Smooth muscle cell (in vitro differentiated cells): ENCODE measurements around a stretch of chr22.

DNA sequence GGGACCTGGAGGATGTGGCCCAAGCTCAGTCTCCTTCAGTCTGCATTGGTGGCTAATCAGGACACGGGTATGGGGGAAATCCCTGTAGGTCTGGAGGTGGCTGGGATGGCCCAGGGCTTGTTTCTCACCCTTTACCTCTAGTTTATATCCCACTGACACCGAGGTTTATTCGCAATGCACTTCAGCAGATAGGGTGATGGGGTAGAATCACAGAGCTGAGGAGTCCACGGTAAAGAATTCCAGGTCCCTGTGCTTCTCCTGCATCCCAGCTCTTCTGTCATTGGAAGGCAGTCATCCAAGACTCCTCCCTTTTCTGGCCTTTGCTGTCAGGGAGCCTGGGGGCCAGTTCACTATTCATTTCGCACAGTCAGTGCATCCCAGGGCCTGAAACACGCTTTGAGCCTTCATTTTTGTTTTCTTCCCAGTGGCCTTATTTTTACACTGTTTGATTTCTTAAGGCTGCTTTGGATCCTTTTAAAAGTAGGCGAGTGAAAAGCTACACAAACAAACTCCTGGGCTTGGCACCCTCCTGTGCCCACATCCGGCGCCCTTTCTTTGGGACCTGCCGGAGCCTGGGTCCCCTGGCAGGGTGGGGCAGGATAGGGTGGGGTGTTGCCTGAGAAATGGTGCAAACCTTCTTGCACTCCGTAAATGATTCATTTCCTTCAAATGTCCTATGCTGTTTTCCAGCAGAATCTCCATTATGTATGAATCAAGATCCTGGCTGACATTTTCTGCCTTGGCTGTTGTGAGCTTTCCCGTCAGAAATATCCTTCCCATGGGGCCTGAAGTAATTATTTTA, 45.4 kb downstream of the BCR start:
- RAMPAGE, long total RNA, result no peak

DNA sequence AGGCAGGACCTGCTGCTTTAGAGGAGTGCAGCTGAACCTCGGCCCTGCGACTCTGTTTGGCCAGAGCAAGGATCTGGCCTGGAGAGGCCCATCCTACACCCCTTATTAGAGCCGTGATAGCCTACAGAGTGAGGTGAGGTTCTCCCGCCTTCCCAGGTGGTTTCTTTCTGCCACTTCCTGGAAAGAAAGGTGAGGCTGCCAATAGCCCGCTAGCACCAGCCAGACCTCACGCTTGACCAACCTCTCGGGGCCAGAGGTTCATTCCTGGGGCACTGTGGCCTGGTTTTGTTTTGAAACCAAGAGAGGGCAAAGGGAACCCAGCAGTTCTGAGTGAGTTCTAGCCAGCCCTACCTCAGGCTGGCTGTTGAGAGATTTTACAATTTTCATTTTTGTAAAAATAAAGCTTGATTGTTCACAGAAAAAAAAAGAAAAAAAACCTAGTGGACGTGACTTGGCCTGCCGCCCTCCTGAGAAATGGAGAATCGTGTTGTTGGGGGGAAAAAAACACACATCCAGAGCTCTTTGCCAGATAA, 84.3 kb downstream of the BCR start:
- RAMPAGE, long total RNA, result no peak

DNA sequence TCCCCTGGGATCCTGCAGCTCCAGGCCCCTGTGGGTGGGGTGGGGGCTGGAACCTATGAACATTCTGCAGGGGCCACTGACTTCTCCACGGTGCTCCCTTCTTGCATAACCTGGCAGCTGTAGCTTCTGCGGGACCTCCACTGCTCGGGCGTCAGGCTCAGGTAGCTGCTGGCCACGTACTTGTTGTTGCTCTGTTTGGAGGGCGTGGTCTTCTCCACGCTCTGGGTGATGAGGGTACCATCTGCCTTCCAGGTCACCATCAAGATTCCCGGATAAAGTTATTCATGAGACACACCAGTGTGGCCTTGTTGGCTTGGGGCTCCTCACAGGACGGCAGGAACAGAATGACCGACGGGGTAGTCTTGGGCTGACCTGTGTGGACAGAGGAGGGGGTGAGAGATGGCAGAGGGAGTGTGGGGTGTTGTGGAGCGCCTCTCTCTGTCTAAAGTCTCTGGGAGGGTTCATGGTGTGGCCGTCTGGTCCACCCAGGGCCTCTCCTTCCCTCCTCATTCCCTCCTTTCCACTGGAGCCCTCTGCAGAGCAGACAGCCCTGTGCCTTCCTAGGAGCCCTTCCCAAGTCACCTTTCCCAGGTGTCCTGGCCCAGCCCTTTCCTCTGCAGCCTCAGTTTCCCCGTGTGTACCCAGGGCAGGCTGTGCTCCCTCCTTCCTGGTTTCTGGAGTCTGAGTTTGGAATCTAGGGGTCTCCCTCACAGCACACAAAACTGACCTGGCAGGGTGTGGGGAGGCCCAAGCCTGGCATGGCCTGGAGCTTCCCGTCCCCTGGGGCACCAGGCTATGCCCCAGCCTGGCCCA, 6.7 kb upstream of the DRICH1 start:
- RAMPAGE, long total RNA, result no peak

- RAMPAGE, long total RNA, result no peak
These were observed 6.1 kb downstream of the ZNF70 start for GRCh38 chr22:23744766-23745274.

DNA sequence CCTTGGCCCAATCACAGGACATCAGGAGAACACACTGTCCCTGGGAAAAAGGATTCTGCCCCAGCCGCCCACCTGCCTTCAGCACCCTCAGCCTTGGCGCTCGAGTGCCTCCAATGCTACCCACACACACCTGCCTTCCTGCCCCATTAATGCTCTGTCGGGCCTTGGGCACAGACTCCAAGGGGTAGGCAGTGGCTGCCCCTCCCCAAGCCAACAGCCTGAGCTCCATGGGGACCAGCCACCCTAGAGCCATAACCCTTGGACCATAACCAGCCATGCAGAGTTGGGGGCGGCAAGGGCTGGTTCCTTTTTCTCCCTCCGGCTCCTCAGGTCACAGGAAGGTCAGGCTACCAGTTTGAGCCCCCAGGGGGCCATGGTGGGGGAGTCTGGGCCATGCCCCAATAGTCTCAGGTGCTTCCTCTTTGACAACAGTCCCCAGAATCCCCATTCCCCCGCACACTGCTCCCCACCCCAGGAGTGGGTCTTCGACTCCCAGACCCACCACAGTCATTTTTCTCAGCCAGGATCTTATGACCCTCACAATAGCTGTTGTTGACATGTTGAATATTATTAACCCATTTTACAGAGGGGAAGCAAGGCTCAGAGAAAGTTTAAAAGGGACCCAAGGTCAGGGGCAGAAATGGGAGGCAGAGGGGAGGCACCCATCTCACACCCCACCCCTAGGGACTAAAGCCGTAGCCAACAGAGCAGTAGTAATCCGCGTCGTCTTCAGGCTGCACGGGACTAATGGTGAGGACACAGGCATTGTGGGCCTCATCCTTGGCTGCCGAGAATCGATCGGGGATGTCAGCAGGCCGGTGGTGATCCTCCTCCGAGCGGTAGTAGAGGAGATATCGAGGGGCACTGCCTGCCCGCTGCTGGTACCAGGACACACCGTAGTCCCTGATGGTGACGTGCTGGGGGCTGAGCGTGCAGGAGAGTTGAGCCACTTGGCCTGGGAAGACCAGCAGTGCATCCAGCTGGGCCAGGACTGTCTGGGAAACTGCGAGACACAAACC, 1.6 kb upstream of the ZNF70 start:
- RAMPAGE, long total RNA, result no peak

- RAMPAGE, long total RNA, result no peak
These were observed 24.5 kb downstream of the SMARCB1 start for GRCh38 chr22:23811069-23811839.

DNA sequence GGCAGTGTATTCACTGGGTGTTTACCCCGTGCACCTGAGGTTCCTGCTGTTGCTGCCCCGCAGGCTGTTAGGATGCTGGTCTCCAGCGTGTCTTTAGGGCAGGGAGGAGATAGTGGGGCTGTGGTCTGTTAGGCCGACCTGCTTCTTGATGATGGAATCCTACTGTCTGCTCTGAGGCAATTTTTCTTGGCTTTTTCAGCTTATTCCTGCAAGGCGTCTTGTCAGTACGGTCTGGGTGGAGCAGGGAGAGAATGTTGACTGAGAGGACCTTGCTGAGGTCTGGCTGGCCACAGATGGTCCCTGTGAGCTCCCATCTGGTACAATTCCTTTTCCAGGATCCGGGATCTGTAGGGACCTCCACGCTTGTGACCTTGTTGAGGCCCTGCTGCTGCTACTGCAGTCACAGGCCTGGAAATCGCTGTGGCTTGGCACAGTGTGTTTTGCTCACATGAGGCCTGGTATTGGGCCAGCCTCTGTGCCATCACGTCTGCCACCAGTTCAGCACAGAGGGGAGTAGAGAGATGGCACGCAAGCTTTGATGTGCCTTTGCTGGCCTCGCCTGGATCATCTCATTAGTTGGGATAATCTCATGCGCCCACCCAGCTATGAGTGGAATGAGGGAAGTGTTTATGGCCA, 22.8 kb downstream of the DERL3 start:
- RAMPAGE, long total RNA, result no peak

DNA sequence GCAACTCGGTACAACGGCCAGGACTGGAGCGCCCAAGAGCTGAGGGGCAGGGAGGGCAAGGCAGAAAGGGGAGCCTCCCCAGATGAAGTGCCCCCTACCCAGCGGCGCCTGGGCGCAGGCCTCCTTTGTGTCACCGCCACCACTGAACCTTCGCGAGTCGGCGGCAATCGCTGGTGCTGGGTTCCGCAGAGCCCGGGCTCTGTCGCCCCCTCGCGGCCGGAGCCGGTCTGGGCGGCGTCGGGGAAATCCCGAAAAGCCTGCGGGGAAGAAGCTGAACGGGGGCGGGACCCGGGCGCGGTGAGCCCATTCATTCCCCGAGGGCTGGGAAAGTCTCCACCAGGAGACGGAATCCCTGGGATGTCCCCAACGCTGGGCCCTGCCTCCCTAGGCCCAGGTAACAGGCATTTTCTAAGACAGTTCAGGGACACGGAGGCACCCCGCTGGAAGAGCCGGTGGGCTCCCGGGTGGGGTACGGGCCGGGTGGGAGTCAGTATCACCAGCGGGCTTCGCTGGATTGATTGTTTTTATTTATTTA, 8.1 kb upstream of the SLC2A11 start:
- RAMPAGE, long total RNA, result no peak

GRCh38 chr22:23904714-23905260, 10.6 kb downstream of the MIF start:
- RAMPAGE, long total RNA, result no peak

DNA sequence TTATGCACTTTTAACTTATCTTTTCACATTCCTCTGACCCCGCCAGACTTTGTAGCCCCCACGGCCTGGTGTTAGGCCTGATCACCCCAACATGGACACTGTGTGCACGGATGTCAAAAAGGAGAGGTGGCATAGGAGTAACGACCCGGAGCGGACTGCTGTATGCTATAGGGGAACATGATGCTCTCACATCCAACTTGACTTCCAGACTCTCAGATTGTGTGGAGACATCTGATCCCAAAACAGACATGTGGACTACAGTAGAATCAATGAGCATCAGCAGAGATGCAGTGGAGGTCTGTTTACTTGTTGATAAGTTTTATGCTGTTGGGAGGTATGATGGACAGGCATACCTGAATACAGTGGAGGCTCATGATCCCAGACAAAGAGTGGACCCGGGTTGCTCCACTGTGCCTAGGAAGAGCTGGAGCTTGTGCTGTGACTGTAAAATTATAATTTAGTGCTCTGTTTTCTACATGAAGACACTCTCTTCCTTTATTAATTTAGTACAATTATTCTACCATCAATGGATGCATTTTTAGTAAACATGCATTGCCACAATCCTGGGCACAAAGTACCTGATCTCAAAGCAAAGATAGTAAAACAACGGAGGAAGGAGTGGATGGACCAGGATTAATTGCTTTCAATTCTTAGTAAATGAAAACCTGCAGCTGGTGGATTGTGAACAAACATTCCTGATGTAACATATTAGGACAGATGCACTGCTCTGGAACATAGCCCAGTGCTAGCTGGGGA, 31.7 kb downstream of the GSTT2B start:
- RAMPAGE, long total RNA, result no peak

GRCh38 chr22:23979637-23980320, 5.5 kb upstream of the DDT start:
- RAMPAGE, long total RNA, result no peak

- RAMPAGE, long total RNA, result no peak
These were observed 25.5 kb upstream of the SUSD2 start for GRCh38 chr22:24155391-24156654.

DNA sequence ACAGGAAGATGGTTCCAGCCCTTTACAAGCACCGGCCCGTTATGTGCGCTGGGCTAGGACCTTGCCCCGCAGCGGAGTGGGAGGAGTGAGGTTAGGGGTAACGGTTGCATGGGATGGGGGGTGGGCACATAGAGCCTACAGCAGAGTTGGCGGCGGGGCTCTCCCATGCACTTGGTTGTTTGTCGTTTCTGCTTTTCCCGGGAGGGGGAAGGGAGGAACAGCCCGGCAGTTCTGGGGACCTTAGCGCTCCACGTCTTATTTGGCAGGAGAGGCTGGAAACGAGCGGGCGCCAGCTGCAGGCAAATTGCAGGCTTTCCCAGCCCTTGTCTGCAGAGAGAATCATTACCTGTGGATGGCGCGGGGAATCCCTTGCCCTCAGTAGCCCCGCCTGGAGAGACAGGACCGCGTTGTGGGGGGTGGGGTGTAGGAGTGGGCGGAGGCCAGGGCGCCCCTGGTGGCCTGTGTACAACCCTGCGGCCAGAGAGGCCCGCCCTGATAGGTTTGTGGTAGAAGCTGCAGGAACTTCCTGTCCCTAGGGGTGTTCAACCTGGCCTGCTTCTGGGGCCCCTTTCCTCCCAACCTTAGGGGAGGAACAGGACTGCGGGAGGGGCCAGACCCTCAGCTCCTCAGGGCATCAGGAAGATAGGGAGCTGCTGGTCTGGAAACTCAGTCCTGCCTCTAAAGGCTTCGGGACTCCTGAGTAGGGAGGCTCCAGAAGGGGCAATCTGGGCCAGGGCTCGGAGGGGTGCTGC, 24.5 kb upstream of the SUSD2 start:
- RAMPAGE, long total RNA, result no peak

- RAMPAGE, long total RNA, result no peak
These were observed 18.9 kb upstream of the SUSD2 start for GRCh38 chr22:24162327-24162915.

DNA sequence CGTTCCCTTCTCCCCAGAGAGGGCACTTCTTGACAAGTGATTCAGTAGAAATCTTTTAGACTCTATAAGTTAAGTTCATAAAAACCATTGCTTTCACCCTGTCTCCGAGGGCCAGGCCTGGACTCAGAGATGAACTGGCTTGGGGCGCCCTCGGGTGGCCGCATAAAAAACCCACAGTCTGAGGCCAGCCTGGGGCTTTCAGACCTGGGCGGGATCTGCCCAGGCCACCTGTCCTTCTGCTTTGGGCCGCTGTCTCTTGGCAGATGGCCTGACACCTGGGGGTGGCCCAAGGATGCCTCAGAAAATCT, 11.1 kb upstream of the SPECC1L start:
- RAMPAGE, long total RNA, result no peak

- RAMPAGE, long total RNA, result no peak
These were observed 33.4 kb downstream of the SPECC1L start for GRCh38 chr22:24303950-24304471.

- RAMPAGE, long total RNA, result no peak
These were observed 2.4 kb upstream of the ADORA2A start for GRCh38 chr22:24424962-24425455.

DNA sequence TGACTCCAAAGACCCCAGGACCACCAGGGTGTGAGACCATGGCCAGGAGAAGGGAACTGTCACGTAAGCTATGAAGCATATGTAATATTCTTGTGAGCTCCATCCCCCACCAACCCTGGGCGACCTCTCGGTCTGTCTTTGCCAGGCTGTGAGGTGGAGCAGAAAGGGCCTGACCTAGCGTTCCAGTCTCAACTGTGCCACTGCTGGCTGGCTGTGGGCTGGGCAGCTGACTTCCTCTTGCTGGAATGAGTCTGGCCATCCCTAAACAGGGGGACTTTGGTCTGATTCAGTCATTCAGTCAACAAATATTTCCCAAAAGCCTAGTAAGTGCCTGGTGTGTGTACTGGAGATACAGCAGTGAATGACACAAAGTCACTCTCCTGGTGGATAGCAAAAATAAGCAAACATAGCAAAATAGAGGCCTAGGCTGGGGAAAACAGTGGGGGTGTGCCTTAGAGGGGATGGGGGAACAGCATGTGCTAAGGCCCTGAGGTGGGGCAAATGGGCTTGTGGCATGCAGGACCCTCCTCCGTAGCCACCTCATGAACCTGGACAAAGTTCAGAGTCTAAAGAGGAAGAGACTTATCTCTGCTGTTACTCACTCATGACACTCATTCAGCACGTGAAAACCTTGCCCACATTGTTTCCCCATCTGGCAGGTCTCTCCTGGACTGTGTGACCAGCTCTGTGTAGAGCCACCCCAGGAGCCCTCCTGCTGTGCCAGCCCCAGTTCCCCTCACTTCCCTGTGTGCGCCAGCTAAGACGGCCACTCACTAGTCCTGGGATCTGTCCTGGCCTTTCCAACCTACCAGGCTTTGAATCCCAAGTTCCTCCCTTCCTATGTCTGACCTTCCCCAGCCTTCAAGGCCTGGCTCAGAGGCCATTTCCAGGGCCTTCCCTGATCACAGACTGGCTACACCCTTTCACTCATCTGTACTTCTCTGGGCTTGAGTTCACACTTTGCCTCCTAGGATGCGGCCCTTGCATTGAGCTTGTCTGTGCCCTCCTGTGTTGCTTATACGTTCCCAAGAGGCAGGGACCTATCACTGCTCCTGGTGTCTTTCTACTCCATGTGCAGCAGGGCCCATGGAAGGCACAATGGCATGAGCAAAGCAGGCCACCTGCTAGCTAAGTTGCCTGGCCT, 4.6 kb downstream of the GUCD1 start:
- RAMPAGE, long total RNA, result no peak

DNA sequence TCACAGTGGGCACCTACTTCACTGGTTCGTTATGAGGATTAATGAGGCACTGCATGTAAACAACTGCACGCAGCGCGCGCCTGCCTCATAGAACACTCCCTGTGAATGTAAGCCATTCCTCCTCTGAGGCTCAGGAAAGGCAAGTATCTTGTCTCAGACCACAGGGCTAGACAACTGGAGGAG, 964 bp downstream of the GUCD1 start:
- RAMPAGE, long total RNA, result no peak

DNA sequence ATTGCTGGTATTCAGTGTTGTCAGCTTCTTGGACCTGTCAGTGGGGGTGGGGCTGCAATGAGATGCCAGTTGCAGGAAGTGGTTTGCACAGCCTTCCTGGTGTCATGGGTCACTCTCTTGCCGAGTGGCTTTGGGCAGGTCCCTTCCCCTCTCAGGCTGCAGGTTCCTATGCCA, 1.8 kb upstream of the GGT1 start:
- RAMPAGE, long total RNA, result no peak